A172 (cell line): ENCODE results near the gene CCNJ.

- RAMPAGE, long total RNA, result no peak
These were observed 65.6 kb downstream of the SORBS1 start for GRCh38 chr10:95495517-95496106.

DNA sequence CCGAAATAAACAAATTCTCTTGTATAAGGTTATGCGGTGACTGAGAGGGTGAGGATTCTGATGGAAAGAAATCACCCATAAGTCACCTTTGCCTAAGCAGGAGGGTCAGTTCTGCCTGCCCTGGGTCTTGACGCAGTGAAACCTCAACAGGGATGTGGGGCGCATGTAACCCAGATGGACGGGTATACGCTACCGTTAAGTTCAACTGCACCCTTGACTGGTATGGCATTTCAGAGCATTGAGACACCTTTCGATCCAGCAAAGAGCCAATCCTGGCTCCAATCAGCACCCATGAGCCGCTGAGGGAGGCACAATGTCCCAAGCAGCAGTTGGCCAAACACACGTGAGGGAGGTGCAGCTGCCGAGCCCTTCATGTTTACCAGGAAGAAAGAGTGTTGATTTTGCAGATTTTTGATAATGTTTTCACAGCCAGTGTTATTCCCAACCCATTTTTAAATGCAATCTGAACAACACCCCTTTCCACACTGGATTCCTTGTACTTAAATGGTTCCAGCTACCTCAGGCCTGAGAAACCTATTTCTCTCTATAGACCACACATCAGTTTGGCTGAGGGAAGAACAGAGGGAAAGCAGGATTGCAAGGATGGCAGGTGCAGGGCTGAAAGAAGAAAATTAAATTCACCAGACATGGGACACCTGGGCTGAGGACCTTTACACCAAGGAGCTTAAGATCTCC is 48.0 kb downstream of the SORBS1 start:
- RAMPAGE, long total RNA, result no peak

GRCh38 chr10:95540317-95541453 is 20.5 kb downstream of the SORBS1 start:
- RAMPAGE, long total RNA, result no peak

- RAMPAGE, long total RNA, result no peak
These were observed 19.2 kb downstream of the SORBS1 start for GRCh38 chr10:95541757-95542643.

- RAMPAGE, long total RNA, result no peak
These were observed 11.8 kb downstream of the ENTPD1 start for GRCh38 chr10:95767750-95768126.

- RAMPAGE, long total RNA, result no peak
These were observed 35.6 kb downstream of the ENTPD1 start for GRCh38 chr10:95791473-95792065.

- RAMPAGE, long total RNA, result no peak
These were observed 36.9 kb downstream of the ENTPD1 start for GRCh38 chr10:95792719-95793369.

GRCh38 chr10:95864984-95865643 is 42.7 kb upstream of the CC2D2B start:
- RAMPAGE, long total RNA, result no peak

GRCh38 chr10:96043264-96043753 is at the start of gene CCNJ:
Gene CCNJ (plus strand): TSS chr10:96043583.
- RAMPAGE, long total RNA, result no peak

GRCh38 chr10:96118661-96119045 is 11.4 kb upstream of the ZNF518A start:
- RAMPAGE, long total RNA, result no peak

DNA sequence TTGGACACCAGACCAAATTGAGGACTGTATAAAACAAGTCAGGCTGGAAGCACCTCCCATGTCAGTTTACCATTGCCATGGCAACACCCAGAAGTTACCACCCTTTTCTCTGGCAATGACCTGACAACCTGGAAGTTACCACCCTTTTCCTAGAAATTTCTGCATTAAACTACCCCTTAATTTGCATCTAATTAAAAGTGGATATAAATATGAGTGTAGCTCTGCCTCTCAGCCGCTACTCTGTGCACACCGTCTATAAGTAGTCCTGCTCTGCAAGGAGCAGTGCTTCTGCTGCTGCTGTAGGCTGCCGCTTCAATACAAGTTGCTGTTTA is 7.9 kb upstream of the BLNK start:
- RAMPAGE, long total RNA, result no peak

DNA sequence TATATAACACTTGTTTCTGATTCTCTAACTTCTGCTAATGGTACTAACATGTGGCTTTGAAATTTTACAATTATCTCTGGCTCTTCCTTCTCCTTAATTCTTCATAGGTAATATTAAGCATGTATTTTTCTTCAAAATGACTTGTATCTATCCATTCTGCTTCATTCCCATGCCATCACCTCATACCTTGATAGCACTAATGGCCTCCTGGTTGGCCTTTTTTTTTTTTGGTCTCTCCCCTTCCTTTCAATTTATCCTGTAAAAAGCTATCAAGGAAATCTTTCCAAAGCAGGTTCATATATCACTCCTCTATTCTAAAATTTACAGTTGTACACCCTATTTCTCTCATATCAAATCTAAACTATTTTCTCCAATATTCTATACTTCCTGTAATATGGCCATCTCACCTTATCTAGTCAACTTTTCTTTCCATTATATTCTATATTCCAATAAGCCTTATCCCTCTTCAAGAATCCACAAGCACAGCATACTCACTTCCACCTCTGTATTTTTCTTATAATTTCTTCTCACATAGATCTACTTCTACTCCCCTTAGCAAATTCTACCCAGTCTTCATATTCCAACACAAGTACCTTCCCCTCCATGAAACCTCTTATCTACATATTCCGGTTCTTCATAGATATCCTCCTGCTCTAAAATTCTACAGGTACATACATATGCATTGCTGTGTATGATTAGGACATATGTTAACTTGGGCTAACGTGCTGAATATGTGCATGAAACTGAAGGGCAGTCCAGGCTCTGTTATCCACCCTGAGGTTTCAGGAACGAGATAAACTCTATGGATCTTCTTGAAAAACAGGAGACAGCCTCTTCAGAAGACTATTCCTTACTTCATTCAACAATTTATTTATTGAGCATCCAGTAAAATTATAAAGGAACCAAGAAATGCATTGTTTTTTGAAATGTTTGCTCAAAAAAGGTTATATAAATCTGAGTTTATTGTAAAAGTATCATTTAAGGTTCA is 31.7 kb downstream of the TM9SF3 start:
- RAMPAGE, long total RNA, result no peak

DNA sequence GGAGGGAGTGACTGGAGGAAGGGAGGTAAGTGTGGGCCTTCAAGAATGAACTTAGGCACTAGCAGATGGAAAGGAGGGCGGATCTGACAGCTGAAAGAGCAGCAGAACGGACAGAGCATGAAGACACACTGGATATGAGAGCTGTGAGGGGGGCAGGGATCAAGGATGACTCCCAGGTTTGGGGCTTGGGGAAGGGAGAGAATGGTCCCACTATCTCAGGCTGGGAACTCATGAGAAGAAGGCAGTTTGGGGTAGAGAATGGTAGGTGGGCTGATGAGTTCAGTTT is 12.2 kb upstream of the TM9SF3 start:
- RAMPAGE, long total RNA, result no peak

GRCh38 chr10:96630672-96631167 is 43.9 kb upstream of the TM9SF3 start:
- RAMPAGE, long total RNA, result no peak

GRCh38 chr10:96646524-96647329 is 59.9 kb upstream of the TM9SF3 start:
- RAMPAGE, long total RNA, result no peak

GRCh38 chr10:96670749-96671305 is 49.5 kb downstream of the PIK3AP1 start:
- RAMPAGE, long total RNA, result no peak

DNA sequence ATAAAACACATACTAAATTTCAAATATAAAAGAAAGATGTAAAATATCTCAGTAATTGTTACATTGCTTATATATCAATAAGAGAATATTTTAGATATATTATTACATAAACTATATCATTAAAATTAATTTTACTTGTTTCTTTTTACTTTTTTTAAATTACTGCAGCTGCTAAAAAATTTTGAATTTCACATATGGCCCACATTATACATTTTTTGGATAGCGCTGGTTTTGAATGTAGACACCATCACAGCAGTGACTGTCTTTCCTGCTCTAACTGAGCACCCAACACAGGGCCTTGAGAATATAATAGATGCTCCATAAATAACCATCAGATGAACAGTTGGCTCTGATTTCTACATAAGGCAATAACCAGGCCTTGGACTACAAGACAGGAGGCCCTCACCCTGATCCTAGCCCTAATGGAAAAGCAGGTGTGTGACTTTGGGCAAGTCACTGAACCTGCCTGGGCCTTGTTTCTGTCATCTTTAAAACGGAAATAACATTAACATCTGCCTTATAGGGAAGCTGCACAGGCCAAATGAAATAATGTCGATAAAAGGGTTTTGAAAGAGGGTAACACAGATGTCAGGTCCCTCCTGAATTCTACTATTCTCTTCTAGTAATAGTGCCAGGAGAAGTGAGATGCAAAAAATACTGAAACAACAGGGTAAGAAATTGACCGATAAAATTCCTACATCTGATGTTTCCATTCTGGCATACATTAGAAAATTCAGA is 20.8 kb downstream of the PIK3AP1 start:
- RAMPAGE, long total RNA, result no peak

DNA sequence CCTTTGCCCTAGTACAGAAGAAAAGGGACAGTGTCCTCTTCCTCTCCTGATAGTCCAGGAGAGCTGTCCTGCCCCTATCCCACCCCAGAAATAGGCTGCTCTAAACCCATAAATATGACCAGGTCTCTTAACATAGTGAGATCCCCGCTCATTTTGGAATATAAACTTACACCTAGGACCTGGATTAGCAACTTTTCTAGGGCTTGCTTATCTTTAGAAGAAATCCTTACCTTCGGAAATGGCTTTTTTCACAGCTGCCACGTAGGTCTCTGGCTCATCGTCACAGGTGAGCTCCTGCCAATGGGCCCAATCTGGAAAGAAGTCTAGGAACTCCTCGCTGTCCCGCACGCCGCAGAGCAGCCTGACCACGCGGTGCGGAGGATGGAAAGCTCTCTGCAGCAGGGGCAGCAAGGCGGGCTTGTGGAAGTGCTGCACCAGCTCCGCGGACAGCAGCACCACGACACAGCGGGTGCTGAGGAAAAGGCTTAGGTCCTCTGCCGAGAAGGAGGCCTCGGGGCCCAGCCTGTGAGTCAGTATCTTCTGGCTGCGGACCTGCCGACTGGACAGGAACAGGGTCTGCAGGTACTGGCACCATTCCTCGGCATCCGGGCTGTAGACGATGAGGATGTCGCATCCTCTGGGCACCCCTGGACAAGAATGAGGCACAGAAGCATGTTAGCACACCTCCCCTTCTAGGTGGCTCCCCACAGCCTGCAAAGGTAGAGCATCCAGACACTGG is 10.8 kb downstream of the PIK3AP1 start:
- RAMPAGE, long total RNA, result no peak

DNA sequence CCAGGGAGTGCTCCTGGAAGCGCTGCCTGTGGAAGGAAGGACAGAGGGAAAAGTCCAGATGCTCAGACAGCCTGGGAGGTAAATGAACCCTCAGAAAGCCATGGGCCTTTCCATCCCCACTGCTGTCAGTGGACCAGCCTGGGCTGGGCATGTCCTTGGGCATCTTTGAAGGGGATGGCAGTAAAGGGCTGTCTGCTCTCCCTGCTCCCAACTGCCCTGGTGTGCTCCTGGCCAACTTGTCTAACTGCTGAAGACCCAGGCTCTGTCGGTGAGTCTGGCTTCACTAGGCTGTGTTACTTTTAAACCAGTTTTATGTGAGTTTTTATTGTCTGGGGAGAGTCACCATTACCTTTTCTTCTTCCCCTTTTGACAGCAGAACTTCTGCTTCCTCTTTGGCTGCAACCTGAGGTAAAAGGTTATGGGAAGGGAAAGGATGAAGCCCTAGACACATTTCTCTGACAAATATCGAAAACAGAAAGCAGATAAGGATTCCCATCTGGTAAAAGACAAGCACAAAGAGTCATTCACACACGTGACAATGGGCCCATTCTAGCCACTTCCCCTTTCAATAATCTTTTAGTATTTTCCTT is 27.5 kb upstream of the PIK3AP1 start:
- RAMPAGE, long total RNA, result no peak

DNA sequence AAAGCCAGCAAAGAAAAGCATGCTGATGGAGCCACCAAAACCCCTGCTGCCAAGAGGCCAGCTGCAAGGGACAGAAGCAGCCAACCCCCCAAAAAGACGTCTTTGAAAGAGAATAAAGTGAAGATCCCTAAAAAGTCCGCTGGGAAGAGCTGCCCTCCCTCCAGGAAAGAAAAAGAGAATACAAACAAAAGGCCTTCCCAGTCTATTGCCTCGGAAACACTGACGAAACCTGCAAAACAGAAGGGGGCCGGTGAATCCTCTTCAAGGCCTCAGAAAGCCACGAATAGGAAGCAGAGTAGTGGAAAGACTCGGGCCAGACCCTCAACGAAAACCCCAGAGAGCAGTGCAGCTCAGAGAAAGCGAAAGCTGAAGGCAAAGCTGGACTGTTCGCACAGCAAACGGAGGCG is 152.6 kb downstream of the LCOR start:
- RAMPAGE, long total RNA, result no peak